HTERT-HM (cell line): ENCODE data around the genes GARIN2 and PLEK2.

- RRBS = no CpG with 5 or more reads among the region's 1 CpG
These were observed 128.3 kb upstream of the MAX start for GRCh38 chr14:65230598-65230940.

DNA sequence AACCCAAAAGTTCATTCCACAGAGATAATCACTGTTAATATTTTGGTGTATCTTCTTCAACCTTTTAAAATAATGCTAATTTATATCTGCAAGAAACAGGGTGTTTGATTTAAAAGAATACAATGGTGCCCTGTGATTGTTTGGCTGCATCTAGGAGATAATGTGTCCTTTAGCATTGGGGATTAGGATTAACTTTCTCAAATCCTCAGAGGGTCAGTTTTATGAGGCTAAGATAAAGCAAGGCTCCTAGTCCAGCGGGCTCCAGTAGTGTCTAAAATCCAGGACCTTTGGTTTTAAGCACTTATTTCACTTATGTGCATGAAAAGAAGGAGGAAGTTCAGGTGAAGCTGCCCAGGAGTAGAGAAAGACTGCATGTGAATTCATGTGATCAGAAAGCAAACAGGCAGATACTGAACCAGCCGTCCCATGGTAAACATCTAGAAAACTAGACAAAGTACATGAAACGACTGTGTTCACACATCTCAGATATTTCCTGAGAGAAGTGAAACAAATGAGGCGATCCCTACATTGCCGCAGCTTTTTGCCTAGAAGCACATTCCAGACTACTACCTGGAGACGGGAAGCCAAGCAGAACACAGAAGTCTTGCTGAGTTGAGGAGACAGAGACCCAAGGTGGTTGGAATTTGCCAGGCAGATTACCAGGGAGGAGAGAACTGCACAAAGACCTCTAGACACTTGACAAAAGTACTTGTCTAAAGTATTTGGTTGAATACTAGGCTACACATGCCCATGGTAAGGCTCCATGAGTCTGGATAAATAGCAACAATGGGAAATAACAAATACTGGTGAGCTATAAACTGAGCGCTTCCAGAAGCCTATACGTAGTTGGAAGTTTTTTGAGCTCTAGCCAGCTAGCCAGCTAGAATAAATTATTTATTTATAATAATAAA lies 129.2 kb upstream of the MAX start:
- RRBS = no CpG with 5 or more reads among the region's 8 CpGs

- RRBS = no CpG with 5 or more reads among the region's 9 CpGs
These were observed 141.5 kb upstream of the MAX start for GRCh38 chr14:65243675-65244305.

DNA sequence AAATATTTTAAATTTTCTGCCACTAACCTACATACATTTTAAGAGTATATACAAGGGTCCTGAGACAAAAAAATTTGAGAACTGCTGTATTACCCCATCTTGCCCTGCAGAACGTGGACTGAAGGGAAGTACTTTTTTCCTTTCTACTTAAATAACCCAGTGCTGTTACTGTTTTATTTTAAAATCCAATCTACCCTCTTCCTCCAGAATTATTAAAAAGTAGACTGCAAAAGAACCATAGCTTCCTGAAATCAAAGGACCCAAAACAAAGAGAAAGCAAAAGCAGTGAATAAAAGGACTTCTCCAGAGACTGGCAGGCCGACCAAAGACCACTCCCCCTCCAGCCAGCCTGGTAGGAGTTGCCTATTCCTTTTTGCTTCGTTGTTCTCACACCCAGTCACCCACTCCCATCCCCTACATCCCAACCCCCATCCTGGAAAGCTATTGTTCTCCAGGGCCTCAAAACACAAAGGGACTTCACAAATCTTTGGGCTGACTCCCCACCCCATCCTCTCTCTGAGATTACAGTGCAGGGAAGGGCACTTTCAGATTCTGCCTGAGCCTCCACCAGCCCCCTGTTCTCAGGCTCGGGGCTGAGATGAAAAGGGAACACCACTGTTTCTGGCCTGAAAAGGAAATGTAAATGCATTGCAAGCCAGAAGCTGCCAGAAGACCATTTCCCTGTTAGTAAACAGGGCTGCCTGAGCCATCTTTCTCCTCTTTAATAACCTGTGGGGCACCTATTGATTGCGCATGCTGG lies 130.6 kb upstream of the FUT8 start:
- RRBS = no CpG with 5 or more reads among the region's 5 CpGs

GRCh38 chr14:65797704-65798022 lies 385.1 kb downstream of the FUT8 start:
- RRBS = no CpG with 5 or more reads among the region's 7 CpGs

DNA sequence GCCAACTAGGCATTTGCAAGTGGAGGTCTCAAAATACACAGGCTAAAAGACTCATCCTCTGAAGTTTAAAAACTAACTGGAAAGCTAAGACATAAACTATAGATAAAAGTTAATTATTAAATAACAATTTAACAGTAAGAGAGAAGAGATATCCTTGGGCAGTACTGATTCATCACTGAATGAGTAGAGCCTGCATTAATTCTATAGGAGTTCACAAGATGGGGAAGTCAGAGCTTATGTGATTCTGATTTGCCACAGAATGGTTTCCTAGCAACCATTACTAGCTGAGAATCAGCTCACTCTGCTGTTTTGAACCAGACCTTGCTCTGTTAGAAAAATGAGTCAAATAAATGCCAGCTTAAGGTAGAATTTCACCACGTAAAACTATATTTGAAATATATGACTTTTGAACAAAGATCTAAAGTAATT lies 433.9 kb downstream of the FUT8 start:
- RRBS = no CpG with 5 or more reads among the region's 1 CpG

DNA sequence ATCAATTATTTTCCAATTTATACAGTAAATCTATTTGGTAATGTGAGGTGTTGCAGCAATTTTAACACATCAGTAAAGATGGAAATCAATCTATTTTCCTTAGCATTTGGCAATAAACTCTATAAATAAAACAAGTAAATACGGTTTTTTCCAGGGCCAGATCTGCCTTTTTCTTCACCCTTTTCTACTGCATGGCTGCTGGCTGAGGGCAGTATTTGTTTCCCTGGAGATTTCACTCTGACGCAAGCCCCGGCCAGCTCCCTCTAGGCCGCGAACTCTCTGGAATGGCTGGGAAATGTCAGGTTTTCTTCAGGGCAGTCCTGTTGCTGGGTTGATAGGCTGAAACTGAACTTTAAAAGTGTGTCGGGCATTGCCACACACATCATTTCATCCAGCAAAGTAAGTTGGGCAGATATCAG lies 205.2 kb upstream of the CCDC196 start:
- RRBS = no CpG with 5 or more reads among the region's 6 CpGs

DNA sequence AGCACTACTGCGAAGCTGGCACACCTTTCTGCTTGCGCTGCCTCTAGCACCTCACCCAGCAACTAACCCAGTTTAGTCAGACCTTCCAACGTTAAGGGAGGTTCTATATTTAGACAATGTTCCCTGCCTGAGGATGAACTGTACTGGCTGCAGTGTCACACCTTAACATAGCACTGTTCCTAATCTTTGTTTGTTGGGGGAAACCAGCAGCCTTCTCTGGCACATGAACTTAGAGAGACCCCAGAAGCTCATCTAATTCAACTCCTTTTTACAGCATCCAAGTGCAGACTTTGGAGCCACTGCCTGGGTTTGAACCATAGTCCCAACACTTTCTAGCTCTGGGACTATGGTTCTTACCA lies 60.6 kb upstream of the CCDC196 start:
- RRBS = no CpG with 5 or more reads among the region's 3 CpGs

DNA sequence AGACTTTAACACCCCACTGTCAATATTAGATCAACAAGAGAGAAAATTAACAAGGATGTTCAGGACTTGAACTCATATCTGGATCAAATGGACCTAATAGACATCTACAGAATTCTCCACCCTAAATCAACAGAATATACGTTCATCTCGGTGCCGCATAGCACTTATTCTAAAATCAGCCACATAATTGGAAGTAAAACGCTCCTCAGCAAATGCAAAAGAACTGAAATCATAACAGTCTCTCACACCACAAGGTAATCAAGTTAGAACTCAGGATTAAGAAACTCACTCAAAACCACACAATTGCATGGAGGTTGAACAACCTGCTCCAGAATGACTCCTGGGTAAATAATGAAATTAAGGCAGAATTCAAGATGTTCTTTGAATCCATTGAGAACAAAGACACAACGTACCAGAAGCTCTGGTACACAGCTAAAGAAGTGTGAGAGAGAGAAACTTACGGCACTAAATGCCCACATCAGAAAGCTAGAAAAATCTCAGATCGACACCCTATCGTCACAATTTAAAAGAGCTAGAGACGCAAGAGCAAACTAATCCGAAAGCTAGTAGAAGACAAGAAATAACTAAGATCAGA lies 196.4 kb downstream of the GPHN start:
- RRBS = no CpG with 5 or more reads among the region's 10 CpGs

GRCh38 chr14:67189250-67189686 lies at the start of gene GARIN2:
TSS of gene GARIN2 (plus strand) at chr14:67189440.
- RRBS = no CpG with 5 or more reads among the region's 8 CpGs

DNA sequence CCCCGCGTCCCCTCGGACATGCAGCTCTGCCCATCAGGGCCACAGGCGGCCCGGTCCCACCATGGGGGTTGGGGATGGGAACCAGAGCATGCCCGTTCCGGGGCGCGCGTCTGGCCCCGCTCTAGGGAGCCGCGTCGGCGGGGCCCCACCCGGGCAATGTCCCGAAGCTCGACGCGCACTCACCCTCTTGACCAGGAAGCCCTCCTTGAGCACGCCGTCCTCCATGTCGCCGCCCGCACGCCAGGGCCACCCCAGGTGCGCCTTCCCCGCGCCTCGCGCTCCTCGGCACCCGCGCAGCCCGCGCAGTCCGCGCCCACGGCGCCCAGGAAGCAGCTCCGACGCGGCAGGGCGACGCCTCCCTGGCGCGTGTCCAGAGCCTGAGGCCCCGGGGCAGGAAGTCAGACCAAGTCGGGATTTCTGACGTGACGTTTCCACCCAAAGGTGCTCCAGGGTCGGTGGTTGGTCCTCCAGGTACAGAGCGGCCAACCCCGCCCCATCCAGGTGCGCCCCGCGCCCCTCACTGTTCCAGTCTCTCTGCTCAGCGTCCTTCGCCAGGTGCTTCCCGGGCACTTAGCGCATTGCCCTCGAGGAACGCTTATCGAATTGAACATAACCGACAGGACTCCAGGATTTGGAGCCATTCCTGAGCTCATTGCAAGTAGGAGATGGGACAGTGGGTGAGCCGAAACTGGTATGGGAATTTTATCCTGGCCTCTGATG lies at the start of gene PLEK2:
TSS of gene PLEK2 (minus strand) at position 331 of the 720 bp plus-strand sequence.
- RRBS = 14% methylated on average over 10 of the region's 66 CpGs

- RRBS = no CpG with 5 or more reads among the region's 3 CpGs
These were observed 27.1 kb downstream of the TMEM229B start for GRCh38 chr14:67461339-67461985.

DNA sequence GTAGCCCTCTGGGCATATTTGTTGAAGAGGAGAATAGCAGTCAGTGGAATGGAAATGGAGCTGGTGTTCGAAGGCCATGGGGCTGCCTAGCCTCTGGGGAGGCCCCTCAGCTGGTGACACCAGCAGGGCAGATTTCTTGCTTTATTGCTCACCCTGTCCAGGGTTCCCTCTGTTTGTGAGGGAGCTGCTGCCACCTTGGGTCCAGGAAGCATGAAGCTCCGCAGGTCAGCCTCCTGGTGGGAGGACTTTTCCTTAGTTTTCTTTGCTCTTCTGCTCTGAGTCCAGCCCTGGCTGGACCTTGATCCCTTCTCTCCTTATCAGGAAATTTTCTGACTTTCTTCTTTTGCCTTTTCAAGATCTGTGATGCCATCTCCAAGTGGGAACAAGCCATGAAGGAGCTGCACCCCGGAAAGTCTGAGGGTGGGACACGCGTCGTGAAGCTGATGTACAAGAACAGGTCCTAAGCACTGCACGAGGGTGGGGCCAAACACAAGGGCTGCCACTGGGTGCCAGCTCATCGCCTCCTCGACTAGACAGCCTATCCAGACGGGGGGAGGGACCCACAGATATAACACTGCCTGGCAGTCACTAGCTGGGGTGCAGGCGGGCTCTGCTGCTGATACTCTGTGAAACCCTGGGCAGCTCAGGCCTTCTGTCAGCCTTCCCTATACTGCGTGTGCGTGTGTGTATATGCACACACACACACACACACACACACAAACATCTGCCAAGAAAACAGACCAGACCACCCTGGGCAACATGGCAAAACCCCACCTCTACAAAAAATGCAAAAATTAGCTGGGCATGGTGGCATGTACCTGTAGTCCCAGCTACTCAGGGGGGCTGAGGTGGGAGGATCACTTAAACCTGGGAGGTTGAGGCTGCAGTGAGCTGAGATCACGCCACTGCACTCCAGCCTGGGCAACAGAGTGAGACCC lies 19.2 kb downstream of the PIGH start:
- RRBS = no CpG with 5 or more reads among the region's 14 CpGs

- RRBS = no CpG with 5 or more reads among the region's 5 CpGs
These were observed 20.8 kb downstream of the VTI1B start for GRCh38 chr14:67653480-67654218.

DNA sequence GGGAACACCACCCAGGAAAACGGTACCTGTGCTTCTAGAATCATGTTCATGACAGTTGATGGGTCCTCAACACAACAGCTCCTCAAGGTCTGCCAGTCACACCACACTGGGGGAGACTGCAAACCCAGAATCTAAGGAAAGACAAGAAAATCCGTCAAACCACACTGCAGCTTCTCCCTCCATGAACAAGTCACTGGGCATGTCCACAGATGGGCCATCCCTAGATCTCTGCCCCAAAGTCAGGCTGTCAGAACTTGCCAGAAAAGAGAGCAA lies 36.2 kb downstream of the ZFYVE26 start:
- RRBS = no CpG with 5 or more reads among the region's 2 CpGs

GRCh38 chr14:67962473-67962752 lies 142.8 kb downstream of the RAD51B start:
- RRBS = no CpG with 5 or more reads among the region's 2 CpGs

GRCh38 chr14:68103646-68104320 lies 284.2 kb downstream of the RAD51B start:
- RRBS = no CpG with 5 or more reads among the region's 4 CpGs

DNA sequence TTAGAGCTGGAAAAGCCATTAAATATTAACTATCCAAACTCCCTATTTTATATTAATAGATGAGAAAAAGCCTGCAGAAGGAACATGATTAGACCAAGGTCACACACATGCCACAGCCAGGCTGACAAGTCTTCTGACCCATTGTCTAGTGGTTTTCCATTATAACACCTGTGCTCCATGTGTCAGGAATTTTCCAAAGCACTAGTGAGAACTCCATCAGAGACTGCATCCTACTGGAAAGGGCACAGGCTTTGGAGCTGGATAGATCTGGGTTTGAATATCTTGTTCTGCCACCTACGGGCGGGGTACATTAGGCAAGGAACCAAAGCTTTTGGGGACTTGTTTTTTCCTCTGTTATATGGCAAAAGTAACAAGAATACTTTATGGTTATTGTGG lies 325.5 kb downstream of the RAD51B start:
- RRBS = no CpG with 5 or more reads among the region's 2 CpGs

DNA sequence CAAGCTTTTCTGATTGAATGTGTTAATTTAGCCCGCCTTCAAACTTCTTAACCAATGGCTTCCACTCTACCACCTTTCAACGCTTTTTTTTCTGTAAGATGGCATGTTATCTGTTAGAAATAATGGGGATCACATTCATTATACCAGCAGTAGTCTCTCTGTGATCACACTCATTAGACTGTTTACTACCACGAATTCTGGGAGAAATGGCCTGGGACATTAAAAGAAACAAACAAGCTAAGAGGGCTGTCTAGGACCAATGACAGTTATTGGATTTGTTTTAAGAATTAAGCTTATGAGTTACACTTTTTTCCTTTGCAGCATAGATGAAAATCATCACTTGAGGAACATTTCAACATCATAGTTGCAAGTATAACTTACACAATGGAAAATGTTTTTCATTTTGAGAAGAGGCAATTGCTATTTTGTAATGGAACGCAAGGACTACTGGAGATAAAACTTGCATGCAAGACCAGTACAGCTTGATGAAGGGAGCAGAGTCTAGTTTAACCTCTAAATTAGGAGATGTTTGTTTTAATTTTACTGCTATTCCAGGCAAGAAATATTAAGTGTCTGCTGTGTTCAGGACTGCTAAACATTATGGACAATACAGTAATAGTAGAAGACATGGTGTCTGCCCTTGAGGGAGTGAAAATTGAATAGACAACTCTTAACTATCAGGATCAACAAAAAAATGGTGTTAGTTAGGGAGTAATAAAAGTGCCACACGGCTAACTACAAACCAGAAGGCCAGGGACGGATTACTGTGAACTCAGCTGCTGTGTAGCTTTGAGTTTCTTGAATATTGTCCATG lies 374.4 kb downstream of the RAD51B start:
- RRBS = no CpG with 5 or more reads among the region's 6 CpGs

GRCh38 chr14:68198510-68199388 lies 379.2 kb downstream of the RAD51B start:
- RRBS = no CpG with 5 or more reads among the region's 3 CpGs